ENCODE measurements around the genes MORN4, ZFYVE27, SFRP5 and HPSE2.

- PRO-cap, result no peak
These were observed 15.0 kb downstream of the ARHGAP19 start for GRCh38 chr10:97277465-97277867.

DNA sequence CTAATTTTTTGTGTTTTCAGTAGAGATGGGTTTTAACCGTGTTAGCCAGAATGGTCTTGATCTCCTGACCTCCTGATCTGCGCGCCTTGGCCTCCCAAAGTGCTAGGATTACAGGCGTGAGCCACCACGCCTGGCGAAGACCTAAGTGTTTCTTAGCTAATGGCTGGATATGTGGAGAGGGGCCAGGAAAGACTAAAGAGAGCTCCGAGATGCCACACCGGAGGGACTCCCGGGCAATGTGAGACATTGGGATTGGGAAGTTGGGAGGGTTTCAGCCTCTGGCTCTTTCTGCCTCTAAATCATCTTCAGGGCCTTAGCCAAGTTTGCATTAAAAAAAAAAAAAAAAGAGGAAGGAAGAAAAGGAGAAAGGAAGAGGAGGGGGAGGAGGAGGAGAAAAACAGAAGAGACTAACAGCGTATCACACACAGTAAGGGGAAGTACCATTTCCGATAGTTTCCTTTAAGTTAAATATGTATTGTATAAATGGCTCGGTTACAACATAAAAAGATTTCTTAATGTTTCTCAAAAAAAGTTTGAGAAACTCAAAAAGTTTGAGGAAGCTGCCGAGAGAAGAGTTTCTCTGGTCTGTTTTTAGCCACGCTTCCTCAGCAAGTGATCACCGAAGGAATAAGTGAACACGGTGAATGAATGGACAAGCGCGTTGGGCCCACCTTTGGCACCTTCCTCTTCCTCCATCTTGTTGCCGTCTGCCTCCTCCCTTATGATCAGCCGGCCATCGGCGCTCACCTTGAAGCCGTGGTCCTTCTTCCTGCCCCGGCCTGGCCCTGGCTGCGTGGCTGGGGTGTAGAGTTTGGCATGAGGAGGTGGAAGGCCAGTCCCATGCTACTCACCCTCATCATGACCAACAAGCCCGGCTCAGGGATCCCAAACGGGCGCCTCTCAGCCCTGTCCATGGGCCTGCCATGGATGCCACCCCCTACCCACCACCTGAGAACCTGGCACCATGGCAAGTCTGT lies 31.2 kb upstream of the FRAT2 start:
- PRO-cap, result no peak

DNA sequence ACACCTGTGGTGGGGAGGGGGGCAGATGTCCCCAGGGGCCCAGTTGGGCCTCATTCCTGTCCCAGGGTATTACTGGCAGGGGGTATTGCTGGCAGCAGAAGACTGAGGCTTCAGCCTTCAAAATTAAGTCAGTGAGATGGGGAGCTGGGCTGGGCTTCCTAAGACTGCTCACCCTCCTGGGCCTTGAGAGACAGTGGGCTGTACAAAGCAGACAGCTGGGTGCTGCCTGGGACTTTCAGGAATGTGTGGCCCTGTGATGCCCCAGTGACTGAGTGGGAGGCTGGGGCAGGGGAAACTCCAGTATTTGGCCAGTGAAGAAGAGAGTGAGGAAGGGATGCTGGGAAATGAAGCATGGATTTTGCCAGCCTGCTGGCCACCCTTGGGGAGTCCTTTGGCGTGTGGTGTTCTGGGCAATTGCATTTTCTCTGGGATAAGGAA lies 396 bp downstream of the ANKRD2 start:
- PRO-cap, result no peak

DNA sequence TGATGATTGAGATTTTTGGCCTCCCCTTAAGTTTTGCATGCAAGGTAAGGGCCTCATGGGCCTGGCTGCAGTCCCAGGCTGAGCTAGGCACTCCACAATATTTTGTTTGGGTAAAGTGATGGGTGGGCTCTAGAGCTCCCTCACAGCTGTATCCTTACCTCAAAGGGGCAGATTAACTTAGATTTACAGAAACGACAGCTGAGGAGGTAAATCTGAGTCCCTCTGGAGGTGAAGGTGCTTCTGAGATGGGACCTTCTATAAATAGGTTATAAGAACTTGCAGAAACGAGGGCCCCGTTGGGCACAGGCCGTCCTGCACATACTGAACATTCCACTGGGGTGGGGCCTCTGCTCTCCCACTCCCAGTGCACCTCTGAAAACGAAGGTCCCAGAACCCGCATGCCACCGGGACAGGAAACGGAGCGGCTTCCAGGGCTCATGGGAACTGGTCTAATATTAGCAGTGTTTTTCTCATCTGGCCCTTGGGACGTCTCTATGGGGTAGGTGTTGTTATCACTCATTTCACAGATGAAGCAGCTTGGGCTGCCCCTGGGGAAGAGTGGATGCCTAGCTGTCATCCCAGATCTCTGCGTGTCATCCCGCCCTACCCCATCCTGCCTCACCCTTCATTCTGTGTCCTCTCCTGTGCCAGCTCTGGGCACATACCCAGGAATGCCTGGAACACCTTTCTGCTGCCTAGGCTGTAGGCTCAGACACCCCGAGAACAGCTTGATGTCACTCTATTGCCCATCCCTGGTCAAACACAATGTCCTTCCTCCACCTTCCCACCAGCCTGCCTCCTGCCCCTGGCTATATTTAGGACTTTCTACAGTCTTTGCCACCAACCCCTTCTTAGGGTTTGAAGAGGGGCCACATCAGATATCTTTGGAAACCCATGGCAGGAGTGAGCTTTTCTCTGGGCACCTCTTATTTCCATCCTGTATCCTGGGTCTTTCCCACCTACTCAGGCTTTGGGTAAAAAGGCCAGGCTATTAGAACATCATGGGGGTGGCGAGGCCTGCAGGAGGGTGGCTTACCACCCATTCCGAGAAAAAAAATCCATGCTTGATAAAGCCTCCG lies 19.7 kb downstream of the C10orf62 start:
- PRO-cap, result no peak

- PRO-cap, result bidirectional peak, plus-strand start at chr10:97633670, minus-strand start at chr10:97633501
These were observed at the start of gene MORN4 for GRCh38 chr10:97633369-97633891. TSS of gene MORN4 (minus strand) at chr10:97633500.

DNA sequence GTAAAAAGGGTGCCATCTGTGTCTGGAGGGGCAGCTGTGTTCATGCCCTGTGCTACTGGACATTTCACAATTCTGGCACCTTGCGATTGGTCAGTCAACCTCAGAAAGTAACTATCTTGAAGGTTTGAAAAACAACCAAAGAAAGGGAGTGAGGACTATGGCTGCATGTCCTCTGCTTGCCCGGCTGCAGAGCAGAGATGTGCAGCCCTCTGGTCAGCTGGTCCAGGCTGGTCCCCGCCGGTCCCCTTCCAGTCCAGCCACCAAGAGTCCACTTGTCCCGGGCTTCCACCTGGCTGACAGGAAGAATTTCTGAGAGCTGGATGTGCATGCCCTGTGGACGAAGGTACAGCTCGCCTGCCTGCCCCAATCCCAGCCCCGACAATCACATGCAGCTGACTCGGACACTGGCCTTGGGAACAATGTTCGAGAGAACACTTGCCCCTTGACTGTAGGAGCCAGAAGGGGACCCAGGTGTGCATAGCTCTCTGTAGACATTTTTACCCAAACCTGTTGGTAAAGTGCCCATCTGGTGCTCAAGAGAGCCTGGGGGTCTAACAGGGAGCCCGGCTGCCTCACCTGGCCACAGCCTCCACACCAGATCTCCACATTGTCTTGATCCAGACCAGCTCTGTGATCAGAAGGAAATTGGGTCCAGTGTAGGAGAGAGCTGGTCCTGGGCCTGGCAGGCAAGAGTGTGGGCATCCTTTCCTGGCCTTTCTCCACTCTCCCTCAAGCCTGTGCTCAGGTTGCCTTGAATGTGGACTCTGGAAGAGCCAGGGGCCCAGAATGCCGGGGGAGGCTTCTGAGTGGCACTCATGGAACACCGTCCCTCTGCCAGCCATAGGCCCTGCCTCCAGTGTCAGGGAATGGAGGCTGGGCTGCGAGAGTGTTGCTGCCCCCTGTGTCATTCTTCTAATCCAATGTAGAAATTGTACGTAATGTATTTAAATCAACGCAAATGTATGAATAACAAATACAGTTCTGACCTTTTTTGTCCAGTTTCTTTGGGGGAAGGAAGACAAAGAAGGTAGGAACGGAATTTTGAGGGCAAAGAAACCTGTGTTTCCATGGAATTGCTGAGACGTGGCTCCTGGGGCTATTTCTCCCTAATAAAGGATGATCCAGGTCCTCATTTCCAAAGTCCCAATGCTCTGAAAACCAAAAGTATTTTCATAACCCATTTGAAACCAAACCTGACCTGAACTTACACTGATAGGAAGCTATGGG lies 11.6 kb downstream of the AVPI1 start:
- PRO-cap, result no peak

- PRO-cap, result bidirectional peak, plus-strand start at chr10:97737127, minus-strand start at chr10:97736973
These were observed at the start of gene ZFYVE27 for GRCh38 chr10:97736875-97737266. TSS of gene ZFYVE27 (plus strand) at chr10:97737128.

DNA sequence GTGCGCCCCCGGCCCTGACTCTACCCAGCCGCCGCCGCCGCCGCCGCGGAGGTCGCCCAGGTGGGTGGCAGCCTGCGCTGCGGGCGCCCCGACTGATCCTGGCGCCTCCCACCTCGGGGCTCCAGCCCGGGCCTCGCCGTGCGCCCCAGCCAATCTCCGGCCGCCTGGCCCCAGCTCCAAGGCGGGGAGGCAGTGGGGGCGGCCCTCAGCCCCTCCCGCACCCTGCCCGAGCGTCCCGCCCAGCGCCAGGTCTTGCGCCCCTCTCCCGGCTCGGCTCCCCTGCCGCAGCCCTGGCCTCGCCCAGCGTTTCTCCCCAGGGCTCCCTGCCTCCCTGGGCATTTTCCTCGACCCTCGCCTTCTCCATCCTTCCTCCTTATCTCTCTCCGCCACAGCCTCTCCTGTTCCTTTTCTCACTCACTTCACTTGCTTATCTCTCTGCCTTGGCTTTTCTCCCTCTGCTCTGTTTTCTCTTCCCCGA lies at the start of gene SFRP5:
Gene SFRP5 (minus strand): TSS at position 94 of the 478 bp plus-strand sequence.
- PRO-cap, result no peak

DNA sequence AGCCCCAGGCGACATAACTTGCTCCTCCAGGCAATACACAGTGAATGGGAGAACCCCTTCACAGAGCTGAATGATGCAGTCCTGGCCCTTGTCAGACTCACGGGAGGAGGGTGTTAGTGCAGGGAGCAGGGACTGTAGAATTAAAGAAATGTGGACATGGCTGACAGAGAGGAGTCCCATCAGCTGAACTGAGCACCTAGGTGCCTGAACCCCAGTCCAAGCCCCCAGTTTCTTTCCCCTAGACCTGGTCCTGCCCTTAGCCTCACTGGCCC lies 809 bp upstream of the LOXL4 start:
- PRO-cap, result no peak

DNA sequence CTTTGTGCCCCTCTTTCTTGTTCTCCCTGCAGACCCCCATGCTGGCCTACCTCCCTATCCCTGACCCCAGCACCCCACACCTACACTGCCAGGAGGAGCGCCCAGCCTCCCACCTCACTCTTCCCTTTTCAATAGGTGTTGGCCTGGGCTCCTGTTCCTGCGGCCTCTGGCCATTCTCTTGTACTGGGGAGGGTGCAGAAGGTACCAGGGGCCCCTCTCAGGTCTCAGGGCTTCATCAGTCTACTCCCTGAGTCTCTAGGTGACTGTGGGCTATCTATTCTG lies 32.6 kb upstream of the LOXL4 start:
- PRO-cap, result no peak

DNA sequence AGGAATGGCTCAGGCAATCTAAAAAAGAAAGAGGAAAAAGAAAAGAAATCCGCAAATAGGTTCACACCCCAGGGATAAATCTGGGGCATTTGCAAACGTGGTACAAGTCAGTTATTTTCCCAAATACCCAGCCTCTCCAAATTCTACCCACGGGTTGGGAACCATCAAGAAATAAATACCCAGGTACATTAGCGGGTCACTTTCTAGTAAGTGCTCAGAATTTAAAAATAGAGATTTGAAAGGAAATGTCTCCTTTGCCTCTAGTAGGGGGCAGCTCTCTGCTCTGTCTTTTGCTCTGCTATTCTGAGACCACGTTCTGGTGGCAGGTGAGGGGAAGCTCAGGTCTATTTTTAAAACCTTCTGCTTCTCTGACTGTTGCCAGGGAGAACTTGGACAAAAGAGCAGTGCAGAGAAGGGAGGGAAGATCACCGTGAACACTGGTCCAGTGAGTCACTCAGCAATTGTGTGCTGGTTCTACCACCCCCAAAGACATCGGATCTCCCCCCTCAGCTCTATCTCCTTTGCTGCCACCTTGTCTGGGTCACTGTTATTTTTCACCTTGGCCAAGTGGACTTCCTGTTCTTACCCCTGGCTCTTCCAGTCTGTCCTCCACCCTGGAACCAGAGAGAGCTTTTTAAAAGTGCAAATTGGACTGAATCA lies 72.3 kb upstream of the LOXL4 start:
- PRO-cap, result no peak

DNA sequence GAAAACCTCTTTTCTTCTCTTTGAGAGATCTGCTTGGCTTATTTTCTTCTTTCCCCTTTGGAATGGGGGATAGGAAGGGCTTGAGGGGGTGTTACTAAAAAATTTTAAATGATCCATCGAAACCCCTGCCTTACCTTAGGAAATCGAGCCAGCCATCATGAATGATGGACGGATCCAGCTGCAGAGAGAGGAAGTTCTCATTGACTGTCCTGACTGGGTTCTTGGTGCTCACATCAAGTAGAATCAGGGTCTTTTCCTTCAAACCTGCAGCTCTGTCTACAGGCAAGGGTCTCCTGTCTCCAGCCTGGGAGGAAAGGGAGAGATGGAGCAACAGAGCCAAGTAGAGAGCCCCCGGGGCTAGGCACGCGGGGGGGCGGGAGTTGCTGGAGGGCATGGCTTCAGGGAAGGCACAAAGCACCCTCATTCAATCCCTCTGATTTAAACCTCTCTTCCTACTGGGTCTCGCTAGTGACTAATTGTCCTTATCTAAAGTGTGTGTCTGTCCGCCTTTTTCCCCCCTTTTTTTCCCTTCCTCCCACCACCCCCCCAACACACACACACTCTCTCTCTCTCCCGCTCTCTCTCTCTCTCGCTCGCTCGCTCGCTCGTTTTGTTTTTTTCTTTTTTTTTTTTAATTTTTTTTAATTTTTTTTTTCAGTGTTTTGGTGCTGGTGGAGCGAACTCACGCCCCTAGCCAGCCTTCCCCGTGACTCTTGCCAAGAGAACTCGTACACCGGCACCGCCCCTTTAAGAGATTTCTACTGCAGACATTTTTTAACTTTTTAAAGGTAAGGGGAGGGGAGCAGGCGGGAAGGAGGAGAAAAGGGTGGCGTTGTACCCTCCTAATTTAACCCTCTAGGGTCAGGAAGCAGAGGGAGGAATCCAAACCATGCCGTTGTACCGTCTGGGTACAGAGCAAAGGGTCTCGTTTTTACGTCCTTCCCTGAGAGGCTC lies at the start of gene HPSE2:
Gene HPSE2 (minus strand): TSS at position 474 of the 954 bp plus-strand sequence.
- PRO-cap, result no peak

DNA sequence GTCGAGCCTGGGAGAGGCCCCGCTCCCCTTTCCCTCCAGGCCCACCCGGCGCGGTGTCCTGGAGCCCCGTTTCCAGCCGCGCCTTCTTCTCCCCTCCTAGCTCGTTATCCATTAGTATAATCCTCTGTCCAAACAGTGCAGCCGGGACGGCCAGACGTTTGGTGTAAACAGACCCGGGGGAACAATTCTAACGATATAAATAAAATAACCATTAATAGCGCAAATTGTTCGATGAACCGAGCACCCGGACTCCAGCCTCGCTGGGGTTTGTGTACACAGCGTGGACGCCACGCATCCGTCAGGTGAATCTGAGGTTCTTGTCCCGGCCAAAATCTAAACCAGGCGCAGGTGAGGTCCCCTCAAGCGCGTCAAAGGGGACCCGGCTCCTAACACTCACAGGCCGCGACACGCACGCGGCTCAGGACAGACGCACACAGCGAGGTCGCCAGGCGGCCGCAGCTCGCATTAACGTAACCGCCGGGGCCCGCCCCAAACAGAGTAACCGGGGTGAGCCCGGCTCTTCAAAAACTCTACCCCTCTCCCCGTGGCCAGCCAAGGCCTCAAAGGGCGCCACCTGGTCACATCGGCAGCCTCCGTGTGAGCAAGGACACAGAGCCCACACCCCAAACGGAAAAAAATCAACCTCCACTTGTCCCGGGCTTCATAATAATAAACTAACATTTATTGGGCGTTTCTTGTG lies 10.7 kb upstream of the NKX2-3 start:
- PRO-cap, result no peak

- PRO-cap, result no peak
These were observed 2.7 kb upstream of the ENTPD7 start for GRCh38 chr10:99656503-99657069.

DNA sequence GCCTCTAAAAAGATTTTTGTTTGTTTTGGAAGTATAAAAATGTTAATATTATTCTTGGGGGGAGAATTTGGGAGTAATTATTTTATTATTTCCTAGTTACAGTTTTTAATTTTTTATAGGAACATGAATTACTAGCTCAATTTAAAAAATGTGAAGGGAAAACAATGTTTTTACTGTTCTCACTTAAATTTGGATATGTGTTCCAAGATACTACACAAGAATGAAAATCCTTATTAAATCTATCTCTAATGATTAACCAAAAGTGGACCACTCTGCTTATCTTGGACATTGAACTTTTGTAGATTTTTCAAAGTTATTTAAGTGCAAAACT lies 6.8 kb upstream of the ABCC2 start:
- PRO-cap, result no peak

DNA sequence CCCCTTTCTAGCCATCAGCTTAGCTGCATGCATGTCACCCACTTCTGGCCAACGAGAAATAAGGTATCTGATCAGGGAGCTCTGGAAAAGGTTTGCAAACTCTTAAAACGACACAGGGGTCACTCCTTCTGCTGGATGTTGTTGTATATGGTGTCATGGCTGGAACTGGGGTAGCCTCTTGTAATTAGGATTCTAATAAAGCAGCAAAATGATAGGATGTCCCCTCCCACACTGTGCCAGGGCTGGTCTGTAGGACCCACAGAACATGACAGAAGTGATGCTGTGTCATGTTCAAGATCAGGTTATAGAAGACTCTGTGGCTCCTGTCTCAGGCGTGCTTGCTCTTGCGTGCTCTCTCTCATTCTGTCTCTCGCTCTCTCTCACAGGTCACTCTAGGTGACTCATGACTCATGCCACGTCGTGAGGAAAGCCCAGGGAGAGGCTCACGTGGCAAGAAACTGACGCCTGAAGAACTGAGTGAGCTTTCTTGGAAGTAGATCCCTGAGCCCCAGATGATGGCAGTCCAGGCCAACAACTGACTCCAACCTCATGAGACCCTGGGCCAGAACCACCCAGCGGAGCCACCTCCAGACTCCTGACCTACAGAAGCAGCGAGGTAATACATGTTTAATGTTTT lies 103.4 kb downstream of the DNMBP start:
- PRO-cap, result no peak

GRCh38 chr10:99923418-99923831 lies 86.3 kb downstream of the DNMBP start:
- PRO-cap, result no peak

GRCh38 chr10:99927433-99927701 lies 82.4 kb downstream of the DNMBP start:
- PRO-cap, result no peak

DNA sequence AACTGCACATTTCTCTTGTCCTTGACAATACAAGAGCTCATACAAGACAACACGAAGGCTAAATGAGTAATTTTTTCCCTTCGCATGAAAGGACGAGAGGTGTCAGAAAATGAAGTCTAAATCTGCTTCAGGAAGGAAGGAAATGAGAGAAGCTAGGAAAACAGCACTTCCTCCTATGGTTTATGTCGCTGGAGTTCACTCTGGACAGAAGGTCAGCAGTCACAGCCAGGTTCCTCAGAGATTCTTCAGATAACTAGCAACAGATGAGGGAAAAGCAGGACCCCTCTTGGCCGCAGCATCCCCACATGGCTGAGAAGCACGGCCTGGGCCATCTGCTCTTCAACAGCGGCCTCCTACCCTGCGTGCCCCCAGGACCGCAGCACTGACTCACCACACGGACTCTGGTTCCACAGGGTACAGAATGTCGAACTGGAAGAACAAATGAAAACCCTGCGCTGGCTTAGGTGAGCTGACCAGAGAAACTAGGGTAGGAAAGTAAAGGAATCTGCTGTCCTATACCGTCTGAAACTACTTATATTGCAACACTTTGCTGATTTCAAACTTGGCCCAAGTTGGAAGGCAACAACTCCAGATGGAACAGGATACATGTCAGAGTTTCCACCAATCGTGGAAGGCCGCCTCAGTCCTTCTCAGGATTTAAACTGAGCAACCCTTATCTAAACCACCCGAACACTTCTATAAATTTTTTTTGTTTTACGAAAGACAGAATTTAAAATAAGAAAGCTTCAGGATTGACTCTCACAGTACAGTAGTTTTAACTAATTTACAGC lies 26.3 kb downstream of the DNMBP start:
- PRO-cap, result bidirectional peak, plus-strand start at position 392 of the sequence, minus-strand start at position 312 of the sequence

DNA sequence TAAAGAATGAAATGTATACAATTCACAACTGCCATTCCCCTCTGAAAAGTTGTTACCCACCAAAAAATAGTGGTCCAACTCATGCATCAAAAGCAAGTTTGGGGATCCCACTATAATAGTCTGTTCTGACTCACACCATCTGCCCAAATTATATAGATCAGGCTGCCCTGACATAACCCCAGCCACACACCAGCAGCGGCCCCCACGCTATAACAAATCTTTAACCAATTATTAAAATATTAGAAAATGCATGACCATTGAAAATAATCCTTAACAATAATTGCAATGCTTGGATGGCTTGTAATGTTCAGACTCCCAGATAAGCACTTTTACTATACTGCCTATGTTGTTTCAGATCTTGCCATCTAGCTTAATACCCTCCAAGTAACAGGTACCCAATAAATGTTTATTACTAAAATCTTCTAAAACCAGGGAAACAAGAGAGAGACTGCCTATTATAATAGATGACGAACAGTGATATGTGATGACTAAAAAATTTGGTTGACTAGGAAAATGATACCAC lies 1.8 kb upstream of the ERLIN1 start:
- PRO-cap, result no peak